Trachea (tissue), 1 donor: ENCODE measurements around a stretch of chr6.

DNA sequence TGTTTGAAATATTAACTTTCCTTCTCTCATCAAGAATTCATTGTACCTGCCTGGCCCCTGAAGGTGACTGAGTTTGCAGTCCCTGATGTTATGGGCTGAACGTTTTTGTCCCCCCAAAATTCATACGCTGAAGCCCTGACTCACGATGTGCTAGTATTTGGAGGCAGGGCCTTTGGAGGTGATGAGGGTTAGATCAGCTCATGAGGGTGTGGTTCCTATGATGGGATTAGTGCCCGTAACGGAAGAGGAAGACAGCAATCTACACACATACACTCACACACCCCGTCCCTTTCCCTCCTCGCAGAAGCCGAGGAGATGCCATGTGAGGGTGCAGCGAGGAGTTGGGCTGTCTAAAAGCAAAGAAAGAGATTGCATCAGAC is 64.9 kb upstream of the MAP3K4 start:
- PRO-cap = no peak

DNA sequence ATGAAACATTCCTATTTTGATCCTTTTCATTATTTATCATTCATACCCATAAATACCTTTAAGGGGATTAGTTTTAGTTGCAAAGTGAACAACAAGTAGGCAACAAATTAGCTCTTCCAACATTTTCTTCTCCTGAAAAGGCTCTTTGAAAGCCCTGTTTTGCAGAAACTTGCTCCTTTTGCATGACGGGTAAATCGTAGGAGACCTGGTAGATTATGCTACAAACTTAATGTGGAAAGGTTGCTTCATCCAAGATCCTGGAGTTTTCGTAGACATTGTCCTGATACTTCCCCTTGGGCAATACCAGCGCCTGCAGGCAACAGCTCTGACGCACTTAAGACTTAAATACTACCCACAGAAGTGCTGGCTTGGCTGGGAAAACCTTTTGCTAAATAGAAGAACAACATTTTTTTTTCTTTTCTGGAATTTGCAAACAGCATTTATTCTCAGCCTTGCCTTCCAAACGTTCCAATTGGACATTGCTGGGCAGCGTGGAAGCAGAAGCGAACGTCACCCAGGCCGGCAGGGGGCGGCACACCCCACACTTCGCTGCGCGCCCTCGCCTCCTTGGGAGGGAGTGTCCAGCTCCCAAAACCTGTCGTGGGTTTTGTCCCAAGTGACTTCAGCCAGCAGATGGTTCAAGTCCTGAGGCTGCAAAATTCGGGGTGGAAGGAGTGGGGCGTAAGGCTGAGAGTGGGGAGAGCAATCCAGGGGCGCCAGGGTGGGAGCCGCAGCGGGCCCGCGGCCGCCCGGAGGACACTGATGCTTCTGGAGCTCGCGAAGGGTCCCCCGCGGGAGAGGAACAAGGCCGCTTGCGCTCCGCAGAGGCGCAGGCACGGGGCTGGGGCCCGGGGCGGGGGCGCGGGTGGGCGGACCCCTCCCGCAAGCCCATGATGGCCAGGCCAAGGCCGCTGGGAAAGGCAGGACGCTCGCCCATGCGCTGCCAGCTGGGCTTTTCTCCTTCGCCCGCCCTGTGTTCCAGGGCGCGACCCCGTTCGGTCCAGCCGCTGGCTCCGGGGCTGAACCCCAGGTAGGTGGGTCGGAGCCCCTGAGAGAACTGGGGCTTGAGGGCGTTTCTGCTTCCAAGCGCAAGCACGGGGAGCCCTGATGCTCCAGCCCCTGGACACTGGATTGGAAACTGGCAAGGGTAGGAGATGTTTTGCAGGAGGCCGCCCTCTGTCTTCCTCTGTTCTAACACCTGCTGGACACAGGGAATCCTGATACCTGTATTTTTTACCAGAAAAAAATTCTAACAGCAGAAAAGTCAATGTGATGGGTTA is 60.8 kb upstream of the MAP3K4 start:
- PRO-cap = no peak

- PRO-cap = no peak
These were observed 18.2 kb upstream of the MAP3K4 start for GRCh38 chr6:160973343-160973861.

GRCh38 chr6:161375048-161375522 is 101.2 kb upstream of the AGPAT4 start:
- PRO-cap = no peak

DNA sequence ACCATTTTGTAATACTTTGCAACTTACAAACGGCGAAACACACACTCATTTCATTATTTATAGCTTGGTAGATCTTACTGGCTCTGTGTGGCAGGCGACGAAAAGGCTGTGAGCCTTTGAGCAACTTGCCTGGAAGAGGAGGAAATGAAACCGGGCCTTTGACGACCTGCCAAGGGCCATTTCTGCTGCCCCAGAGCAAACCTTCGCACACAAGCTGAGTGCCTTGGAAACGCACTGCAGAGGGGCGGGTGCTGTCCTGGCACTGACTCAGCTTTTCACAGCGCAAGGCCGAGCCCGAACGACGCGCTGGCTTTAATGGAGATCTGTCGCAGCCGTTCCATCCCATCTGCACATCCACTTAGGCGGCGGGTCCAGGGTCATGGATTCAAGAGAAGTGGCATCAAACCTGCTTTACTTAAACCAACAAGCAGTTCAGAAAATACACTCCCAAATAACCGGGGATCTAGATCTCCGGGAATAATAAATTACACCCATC is 101.7 kb upstream of the AGPAT4 start:
- PRO-cap = no peak

DNA sequence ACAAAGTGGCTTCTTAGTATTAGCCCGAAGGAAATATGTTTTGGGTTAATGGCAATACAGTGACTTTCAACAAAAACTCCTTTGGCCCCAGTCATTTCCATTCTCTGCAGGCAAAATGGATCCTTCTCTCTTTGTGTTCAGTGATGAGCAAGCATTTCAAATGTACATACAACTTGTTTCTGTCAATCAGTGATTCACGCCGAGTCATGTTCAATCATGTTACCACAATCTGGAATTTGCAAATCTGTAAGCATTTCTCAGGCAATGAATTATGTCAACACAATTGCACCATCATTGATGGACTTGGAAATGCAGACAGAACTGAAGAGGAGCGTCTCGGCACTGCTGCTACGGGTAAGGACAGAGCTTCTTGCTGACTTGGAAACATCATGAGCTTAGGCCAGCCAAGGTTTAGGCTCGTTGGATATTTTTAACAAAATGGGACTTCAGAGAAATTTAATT is 132.8 kb upstream of the AGPAT4 start:
- PRO-cap = no peak

- PRO-cap = no peak
These were observed 339.4 kb downstream of the PRKN start for GRCh38 chr6:162388147-162388500.

DNA sequence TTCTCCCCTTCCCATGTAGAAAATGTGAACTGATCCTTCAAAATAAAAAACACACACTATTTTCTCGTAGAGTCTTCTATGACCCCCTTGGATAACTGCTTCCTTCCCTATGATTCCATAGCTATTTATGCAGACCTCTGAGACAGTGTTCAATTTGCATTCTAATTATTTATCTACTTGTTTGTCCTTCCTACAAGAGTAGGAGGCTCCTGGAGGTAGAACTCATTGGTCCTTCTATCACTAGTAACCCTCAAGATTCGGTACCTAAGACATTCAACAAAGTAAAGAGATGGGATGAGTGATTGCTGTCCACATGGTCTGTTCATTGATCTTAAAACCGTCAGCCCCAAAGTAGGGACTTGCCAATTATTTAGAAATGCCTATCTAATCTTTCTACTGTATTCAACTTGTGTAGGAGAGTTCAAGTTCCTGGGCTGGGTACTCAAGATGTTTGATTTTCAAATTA is 67.1 kb downstream of the PRKN start:
- PRO-cap = no peak

DNA sequence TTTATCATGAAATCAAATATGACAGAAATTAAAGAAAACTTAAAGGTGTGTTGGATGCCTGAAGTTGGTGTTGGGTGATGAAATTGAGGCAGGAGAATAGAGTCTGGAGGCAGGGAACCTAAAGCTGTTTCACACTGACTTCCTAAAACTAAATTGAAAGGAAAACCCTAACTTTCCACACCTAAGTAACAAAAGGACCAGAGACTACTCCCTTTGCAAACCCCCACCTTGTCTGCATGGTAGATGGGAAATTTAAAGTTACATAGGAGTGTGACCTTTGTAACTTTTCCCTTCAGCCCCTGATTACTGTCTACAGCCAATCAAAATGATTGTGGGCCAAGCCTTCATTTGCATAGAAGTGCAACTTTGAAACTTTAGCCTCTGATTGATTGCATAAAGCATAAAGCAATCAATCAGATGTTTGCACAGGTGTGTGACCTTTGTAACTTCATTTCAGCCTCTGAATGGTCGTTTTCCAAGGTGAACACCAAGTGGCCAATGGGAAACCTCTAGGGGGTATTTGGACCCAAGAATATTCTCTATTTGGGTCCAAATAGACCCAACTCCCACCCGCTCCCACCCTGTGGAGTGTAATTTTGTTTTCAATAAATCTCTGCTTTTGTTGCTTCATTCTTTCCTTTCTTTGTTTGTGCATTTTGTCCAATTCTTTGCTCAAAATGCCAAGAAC is 46.1 kb downstream of the PRKN start:
- PRO-cap = no peak

- PRO-cap = no peak
These were observed 171.6 kb downstream of the PACRG start for GRCh38 chr6:162899331-162899739.

GRCh38 chr6:163231926-163232550 is 182.5 kb upstream of the QKI start:
- PRO-cap = no peak

- PRO-cap = no peak
These were observed 68.0 kb upstream of the QKI start for GRCh38 chr6:163346357-163347062.

- PRO-cap = no peak
These were observed 22.0 kb upstream of the QKI start for GRCh38 chr6:163392332-163393049.

GRCh38 chr6:163404402-163405558 is 9.7 kb upstream of the QKI start:
- PRO-cap = no peak

- PRO-cap = no peak
These were observed 759 bp downstream of the QKI start for GRCh38 chr6:163415380-163415574.

DNA sequence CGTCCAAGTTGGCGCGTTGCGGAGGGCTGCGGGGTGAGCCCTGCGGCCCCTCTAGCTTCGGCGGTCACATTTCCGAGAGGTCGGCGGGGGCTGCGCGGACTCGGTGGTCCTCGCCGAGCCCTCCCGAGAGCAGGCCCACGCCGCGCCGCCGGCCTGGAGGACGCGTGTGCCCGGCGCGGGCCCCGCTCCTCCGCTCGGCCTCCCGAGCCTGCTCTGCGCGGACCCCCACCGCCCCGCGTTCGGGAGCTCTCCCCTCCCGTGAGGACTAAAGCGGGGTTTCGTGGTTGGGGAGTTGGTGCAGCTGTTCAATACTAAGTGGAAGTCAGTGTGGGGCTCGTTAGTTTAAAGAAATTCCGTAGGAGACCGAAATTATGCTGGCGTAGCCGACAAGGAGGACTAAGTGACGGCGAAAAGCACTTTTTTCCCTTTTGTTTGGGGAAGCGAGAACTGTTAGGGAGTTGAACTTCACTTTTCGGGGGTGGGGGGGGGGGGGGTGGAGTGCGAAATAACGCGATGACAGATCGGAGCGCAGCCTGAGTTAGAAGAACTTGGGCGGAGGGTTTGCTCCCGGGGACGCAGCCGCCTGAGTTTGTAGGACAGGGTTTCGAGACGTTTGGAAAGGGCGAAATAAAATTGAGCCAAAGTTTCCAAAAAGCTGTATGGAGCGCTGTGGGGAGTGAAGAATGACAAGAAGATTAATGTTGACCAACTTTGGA is 1.2 kb downstream of the QKI start:
- PRO-cap = bidirectional peak, plus-strand start at position 546 of the sequence, minus-strand start at position 267 of the sequence

DNA sequence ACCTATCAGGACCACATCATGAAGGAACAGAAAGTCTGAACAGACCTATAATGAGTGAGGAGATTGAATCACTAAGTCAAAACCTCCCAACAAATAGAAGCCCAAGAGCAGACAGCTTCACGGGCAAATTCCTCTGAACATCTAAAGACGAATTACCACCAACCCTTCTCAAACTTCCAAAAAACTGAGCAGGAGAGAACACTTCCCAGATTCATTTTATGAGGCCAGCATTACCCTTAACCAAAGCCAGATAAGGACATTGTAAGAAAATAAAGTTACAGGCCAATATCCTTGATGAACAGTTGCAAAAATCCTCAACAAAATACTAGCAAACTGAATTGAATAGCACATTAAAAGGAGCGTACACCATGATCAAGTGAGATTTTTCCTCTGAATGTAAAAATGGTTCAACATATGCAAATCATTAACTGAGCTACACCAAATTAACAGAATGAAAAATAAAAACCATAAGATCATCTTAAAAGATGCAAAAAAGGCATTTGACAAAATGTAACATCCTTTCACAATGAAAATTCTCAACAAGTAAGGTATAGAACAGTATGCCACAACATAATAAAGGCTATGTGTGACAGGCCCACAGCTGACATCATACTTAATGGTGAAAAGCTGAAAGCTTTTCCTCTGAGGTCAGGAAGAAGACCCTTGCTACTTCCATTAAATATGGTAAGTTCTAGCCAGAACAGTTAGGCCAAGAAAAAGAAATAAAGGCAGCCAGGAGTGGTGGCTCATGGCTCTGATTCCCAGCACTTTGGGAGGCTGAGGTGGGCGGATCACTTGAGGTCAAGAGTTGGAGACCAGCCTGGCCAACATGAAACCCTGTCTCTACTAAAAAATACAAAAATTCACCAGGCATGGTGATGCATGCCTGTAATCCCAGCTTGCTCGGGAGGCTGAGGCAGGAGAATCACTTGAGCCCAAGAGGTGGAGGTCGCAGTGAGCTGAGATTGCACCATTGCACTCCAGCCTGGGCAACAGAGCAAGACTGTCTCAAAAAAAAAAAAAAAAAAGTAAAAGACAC is 50.4 kb downstream of the QKI start:
- PRO-cap = no peak

GRCh38 chr6:163471252-163471758 is 56.8 kb downstream of the QKI start:
- PRO-cap = no peak

- PRO-cap = no peak
These were observed 68.4 kb downstream of the QKI start for GRCh38 chr6:163482849-163483475.

DNA sequence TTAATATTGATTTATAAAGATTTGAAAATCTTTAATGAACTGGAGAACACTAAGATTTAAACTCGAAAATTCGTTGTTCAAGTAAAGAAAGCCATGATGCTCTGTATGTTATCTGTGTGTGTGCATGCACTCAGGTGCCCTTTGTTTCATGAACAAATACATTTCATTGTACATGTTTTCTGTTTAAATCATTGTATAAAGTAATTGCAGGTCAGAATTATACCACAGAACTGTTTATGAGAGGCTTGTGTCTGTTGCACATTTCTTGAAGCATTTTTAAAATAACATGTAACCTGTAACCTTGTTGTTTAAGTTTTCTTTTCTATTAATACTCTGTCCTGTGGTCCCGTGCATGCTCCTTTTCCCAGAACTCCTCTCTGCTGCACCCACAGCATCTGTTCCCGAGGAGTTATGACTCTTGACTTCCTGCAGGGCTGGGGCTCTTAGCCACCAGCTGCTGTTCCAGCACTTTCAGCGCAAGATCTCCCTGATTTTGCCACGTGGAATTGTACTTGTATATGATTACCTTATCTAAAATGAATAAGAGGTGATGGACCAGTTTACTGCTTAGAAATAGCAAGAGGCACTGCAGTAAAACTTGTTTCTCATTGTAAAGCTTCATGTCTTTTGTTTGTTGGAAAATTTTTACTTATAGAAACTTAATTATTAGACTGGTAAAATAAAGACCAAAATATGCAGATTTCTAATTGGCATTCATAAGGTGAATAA is 150.6 kb downstream of the QKI start:
- PRO-cap = no peak